Skeletal muscle tissue (tissue), 7 donors: ENCODE data around the gene PSORS1C2.

GRCh38 chr6:30724597-30724990 lies 4.4 kb downstream of the TUBB start:
- PRO-cap, 3 experiments: no peak in any of the 3 experiments
- RAMPAGE, long total RNA: no peak

DNA sequence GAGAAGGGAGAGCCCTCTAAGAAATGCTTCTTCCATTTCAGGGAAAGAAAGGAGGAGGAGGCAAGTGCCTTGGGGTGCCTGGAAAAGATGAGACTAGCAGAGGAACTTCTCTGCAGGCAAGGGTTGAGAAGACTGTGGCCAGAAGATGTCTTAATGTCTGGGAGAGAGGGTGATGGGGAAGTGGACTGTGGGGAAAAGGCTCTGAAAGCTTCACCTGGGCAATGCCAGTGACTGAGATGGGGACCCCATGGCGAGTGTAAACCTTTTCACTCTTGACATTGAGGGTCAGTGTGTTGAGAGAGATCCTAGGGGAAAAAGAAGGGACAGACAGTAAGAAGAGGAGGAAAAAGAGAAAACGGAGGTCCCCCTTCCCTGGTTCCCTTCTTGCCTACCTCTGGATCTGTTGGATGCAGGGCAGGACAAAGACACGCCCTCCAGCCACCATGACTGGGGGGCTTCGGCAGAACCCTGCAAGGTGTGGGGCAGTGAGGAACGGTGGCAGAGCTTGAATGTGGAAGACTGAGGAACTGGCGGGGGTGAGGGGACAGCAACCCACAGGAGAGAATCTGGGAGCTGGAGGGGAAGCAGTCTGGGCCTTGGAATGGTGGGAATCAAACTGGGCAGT lies 975 bp downstream of the FLOT1 start:
- PRO-cap, 3 experiments: no peak in any of the 3 experiments
- RAMPAGE, long total RNA: no peak
- RRBS, 2 experiments: no CpG with 5 or more reads among the region's 6 CpGs

DNA sequence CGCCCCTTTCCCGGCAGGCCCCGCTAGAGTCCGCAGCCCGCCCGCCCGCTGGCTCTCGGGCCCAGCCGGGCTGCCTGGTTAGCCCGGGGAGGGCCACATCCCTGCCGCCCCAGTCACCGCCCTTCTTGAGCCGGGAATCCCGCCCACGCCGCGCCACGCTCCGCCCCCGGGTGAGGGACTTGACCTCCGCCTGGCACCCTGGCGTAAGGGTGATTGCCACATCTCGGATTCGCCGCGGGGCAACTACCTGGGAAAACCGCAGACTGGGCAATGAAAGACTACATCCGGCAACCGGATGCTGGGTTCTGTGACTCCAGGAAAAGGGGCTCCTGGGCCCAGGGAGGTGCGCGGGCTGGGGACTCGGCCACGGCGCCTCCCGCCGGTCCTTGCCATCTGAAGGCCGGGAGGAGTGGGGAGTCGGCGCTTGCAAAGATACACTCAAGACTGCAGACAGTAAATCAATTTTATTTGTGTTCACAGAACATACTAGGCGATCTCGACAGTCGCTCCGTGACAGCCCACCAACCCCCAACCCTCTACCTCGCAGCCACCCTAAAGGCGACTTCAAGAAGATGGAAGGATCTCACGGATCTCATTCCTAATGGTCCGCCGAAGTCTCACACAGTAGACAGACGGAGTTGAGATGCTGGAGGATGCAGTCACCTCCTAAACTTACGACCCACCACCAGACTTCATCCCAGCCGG lies 419 bp upstream of the FLOT1 start:
- PRO-cap, 3 experiments: peak in 3 of 3 experiments; most common plus-strand start position 631 of the sequence (in 3); most common minus-strand start position 628 of the sequence (in 2)
- RAMPAGE, long total RNA: no peak
- RRBS, 2 experiments: 2% methylated on average over 30 of the region's 51 CpGs

GRCh38 chr6:30747944-30748806 lies 3.8 kb upstream of the IER3 start:
- PRO-cap, 3 experiments: no peak in any of the 3 experiments
- RAMPAGE, long total RNA: no peak
- RRBS, 2 experiments: no CpG with 5 or more reads among the region's 5 CpGs

- PRO-cap, 3 experiments: peak in 3 of 3 experiments; most common plus-strand start chr6:30752648 (in 2); most common minus-strand start chr6:30752360 (in 2)
- RAMPAGE, long total RNA: no peak
- RRBS, 2 experiments: no CpG with 5 or more reads among the region's 14 CpGs
Measured at GRCh38 chr6:30752094-30753176, 8.1 kb upstream of the IER3 start.

GRCh38 chr6:30884744-30885443 lies 575 bp downstream of the DDR1 start:
- PRO-cap, 3 experiments: peak in 2 of 3 experiments; most common plus-strand start chr6:30885066 (in 2); most common minus-strand start chr6:30884885 (in 1)
- RAMPAGE, long total RNA: no peak
- RRBS, 2 experiments: 3 to 4% methylated on average over 7 of the region's 27 CpGs

- PRO-cap, 3 experiments: no peak in any of the 3 experiments
- RAMPAGE, long total RNA: no peak
- RRBS, 2 experiments: 56 to 57% methylated on average over 5 of the region's 16 CpGs
Measured at GRCh38 chr6:31053914-31054562, 43.8 kb downstream of the MUC22 start.

- PRO-cap, 3 experiments: no peak in any of the 3 experiments
- RAMPAGE, long total RNA: no peak
- RRBS, 2 experiments: no CpG with 5 or more reads among the region's 7 CpGs
Measured at GRCh38 chr6:31138646-31139111, at the start of gene PSORS1C2. PSORS1C2 (minus strand) TSS chr6:31139066.

DNA sequence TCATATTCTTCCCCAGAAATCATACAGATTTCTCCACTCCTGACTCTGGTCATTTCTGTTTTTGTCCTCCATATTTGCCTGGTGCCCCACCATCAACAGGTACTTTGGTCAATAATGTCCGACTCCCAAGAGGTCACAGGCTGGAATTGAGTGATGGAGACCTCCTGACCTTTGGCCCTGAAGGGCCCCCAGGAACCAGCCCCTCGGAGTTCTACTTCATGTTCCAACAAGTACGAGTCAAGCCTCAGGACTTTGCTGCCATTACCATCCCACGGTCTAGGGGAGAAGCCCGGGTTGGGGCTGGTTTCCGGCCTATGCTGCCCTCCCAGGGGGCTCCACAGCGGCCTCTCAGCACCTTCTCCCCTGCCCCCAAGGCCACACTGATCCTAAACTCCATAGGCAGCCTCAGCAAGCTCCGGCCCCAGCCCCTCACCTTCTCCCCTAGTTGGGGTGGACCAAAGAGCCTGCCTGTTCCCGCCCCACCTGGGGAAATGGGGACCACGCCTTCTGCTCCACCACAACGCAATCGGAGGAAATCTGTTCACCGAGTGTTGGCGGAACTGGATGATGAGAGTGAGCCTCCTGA lies 3.1 kb downstream of the TCF19 start:
- PRO-cap, 3 experiments: no peak in any of the 3 experiments
- RAMPAGE, long total RNA: no peak
- RRBS, 2 experiments: 86 to 100% methylated on average over 1 of the region's 14 CpGs

- PRO-cap, 3 experiments: no peak in any of the 3 experiments
- RAMPAGE, long total RNA: no peak
- RRBS, 2 experiments: no CpG with 5 or more reads among the region's 8 CpGs
Measured at GRCh38 chr6:31183819-31184455, 13.5 kb upstream of the POU5F1 start.

GRCh38 chr6:31185806-31186852 lies 15.6 kb upstream of the POU5F1 start:
- PRO-cap, 3 experiments: peak in 3 of 3 experiments; most common minus-strand start chr6:31186085 (in 1)
- RAMPAGE, long total RNA: no peak
- RRBS, 2 experiments: 3 to 8% methylated on average over 4 of the region's 26 CpGs

DNA sequence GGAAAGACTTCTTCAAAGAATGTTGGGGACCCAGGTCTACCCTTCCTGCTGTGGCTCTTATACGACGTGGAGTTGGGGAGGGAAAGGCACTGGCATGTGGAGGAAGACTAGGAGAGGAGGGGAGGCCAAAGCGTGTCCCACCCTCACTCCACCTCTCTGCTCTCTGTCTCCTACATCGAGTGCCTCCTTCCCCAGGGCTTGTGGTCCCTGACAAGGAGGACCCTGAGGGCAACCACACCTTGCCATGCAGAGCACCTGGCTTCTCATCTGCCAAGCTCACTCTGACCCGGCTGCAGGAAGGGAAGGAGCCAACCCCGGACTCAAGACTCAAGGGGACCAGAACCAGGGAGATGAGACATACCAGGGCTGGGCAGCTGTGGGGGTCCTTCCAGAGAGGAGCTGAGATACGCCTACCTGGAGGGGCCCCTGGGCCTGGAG lies 31.7 kb upstream of the POU5F1 start:
- PRO-cap, 3 experiments: no peak in any of the 3 experiments
- RAMPAGE, long total RNA: no peak
- RRBS, 2 experiments: no CpG with 5 or more reads among the region's 7 CpGs

- PRO-cap, 3 experiments: peak in 1 of 3 experiments; most common plus-strand start chr6:31205040 (in 1)
- RAMPAGE, long total RNA: no peak
- RRBS, 2 experiments: no CpG with 5 or more reads among the region's 8 CpGs
Measured at GRCh38 chr6:31204762-31205369, 34.4 kb upstream of the POU5F1 start.

GRCh38 chr6:31265961-31266576 lies 5.8 kb downstream of the HLA-C start:
- PRO-cap, 3 experiments: no peak in any of the 3 experiments
- RAMPAGE, long total RNA: no peak
- RRBS, 2 experiments: no CpG with 5 or more reads among the region's 3 CpGs

DNA sequence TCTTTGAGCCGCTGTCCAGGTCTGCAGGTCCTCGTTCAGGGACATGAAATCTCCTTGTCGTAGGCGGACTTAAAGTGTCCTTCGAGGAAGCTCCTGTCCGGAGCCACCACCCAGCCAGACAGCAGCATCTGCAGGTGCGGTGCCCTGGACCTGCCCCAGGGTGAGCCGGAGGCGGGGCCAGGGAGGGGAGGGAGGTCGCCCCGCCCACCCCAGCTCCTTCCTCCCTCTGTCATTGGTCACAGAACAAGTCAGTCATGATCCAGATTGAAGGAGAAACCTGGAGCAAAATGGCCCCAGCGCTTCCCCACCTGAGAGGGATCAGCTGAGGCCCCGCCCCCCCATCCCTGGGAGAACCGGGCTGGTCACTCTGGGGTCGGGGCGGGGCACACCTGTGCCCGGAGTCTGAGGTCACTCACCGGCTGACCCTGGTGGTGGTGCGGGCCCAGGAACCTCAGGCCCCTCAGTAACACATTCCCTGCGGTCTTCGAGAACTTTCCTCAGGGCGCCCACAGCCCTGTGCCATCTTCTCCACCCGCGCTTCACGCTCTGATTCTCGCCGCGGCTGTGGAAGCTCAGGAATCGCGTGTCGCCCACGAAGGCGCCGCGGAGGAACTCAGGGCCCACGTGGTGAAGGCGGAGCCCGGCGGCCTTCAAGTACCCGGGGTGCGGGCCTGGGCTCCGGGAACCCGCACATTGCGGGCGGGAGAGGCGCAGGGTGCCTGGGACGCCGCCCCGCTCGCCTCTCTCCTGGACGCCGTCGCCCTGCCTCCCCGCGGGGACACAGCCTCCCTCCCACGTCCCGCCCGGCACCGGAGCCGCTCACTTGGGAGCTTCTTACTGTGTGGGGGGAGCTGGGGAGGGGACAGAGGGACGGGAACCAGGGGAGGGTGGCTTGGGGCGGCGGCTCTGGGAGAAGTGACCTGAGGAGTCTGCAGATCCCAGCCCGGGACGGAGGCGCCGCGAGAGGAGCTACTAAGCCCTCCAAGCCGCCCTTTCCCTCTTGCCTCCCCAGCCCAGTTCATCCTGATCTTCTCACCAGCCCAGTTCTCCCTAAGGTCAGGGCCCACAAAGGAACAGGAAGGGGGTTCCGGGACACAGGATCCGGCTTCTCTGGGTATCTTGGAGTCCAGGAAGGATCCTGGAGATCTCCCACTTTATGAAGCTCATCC lies 36.4 kb upstream of the HLA-C start:
- PRO-cap, 3 experiments: no peak in any of the 3 experiments
- RAMPAGE, long total RNA: no peak
- RRBS, 2 experiments: 7 to 8% methylated on average over 7 to 25 of the region's 71 CpGs

DNA sequence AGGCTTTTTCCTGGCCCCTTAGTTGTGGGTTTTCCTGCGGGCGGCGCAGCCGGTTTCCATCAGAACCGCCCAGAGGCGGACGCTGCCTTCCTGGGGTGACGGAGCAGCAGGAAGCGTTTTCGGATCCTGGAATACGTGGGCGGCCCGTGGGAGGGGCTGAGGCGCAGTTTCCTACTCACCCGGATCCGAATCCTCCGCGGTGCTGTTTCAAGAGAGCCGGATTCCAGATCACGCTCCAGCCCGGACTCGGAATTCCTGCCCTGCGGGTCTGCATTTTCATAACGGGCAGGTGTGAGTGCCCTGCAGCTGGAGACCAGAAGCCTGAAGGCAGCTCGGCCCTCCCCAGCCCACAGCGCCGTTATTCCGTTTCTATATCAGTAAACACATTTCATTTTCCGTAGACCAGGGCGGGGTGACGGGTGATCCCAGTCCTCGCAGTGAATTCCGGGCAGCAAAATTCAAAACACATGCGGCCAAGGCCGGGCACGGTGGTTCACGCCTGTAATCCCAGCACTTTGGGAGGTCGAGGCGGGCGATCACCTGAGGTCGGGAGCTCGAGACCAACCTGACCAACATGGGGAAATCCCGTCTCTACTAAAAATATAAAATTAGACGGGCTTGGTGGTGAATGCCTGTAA lies 3.4 kb upstream of the MICA start:
- PRO-cap, 3 experiments: peak in 3 of 3 experiments; most common plus-strand start position 188 of the sequence (in 2); most common minus-strand start position 84 of the sequence (in 3)
- RAMPAGE, long total RNA: no peak
- RRBS, 2 experiments: 0% methylated on average over 4 of the region's 44 CpGs; no CpG with 5 or more reads in 1 of the 2 experiments

DNA sequence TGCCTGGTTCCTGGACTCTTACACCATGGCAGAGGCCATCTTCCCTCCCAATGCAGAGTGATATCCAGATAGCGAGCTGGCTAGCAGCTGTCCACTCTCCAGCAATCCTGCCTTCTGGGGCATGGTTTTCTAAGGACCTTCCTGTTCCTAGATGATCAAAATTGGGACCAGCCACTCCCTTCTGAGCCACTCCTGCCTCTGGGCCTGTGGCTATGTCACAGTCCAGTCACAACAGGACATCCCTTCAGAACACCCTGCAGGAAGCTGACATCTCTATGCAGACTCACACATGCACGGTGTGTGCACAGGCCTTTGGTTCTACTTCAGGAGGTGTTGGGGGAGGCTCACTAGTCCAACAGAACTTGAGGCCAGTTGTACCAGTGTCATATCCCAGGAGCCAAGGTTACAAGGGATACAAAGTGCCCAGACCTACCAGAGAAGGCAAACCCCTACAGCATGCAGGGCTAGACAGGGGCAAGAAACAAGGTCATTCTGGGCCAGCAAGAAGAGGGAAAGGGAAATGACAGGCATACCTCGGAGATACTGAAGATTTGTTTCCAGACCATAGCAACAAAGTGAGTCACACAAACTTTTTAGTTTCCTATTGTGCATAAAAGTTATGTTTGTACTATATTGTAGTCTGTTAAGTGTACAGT lies 2.7 kb upstream of the MCCD1 start:
- PRO-cap, 3 experiments: no peak in any of the 3 experiments
- RAMPAGE, long total RNA: no peak
- RRBS, 2 experiments: no CpG with 5 or more reads among the region's 3 CpGs

GRCh38 chr6:31532077-31533057 lies 3.6 kb downstream of the MCCD1 start:
- PRO-cap, 3 experiments: no peak in any of the 3 experiments
- RAMPAGE, long total RNA: no peak
- RRBS, 2 experiments: no CpG with 5 or more reads among the region's 13 CpGs

DNA sequence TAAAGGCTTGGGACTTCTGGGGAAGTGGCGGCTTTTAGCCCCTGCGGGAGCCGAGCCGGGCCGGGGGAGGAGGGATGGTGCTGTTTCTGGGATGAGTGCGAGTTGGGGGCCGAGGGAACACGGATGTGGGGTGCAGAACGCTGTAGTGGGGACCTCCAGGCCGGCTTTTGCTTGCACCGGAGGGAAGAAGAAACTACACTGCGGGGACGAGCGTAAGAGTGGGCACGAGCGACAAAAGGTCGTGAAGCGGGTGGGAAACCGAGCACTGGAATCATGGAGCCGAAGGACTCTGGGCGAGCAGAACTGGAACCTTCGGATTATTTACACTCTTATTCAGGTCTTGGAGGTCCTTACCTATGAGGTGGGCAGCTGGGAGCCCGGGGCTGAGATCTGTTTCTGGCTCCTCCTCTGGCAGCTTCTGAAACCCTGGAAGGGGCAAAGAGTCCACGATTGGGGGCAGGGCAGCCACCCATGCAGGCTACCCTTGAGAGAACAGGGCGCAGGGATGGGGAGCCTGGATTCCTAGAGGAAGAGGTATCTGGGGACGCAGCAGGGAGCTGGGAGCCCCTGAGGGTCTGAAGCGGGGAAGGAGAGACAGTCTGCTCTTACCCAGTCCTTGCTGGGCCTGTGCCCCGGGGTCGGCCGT lies 896 bp downstream of the LTB start:
- PRO-cap, 3 experiments: no peak in any of the 3 experiments
- RAMPAGE, long total RNA: no peak
- RRBS, 2 experiments: 6 to 11% methylated on average over 1 of the region's 30 CpGs

GRCh38 chr6:31587452-31588532 lies 1.7 kb downstream of the LST1 start:
- PRO-cap, 3 experiments: no peak in any of the 3 experiments
- RAMPAGE, long total RNA: start-site peak on the plus strand at chr6:31587830-31587950, 21 and 10 reads in 2 replicates
- RRBS, 2 experiments: no CpG with 5 or more reads among the region's 18 CpGs